ENCODE measurements around a stretch of chr15.

GRCh38 chr15:36914444-36914942 lies 185.9 kb downstream of the MEIS2 start:
- PRO-cap, result no peak

- PRO-cap, result no peak
These were observed 15.7 kb downstream of the MEIS2 start for GRCh38 chr15:37084537-37085067.

- PRO-cap, result unidirectional peak, minus-strand start at chr15:37107410
These were observed 6.6 kb upstream of the MEIS2 start for GRCh38 chr15:37106575-37107763.

- PRO-cap, result no peak
These were observed 123.0 kb upstream of the SPRED1 start for GRCh38 chr15:38129433-38130218.

GRCh38 chr15:38260102-38260840 lies 7.6 kb downstream of the SPRED1 start:
- PRO-cap, result no peak

- PRO-cap, result no peak
These were observed 94.3 kb upstream of the FAM98B start for GRCh38 chr15:38359528-38360056.

- PRO-cap, result no peak
These were observed 16.9 kb downstream of the RASGRP1 start for GRCh38 chr15:38547659-38548170.

- PRO-cap, result unidirectional peak, plus-strand start at chr15:38564241
These were observed 900 bp downstream of the RASGRP1 start for GRCh38 chr15:38563259-38564568.

- PRO-cap, result no peak
These were observed 108.5 kb upstream of the RASGRP1 start for GRCh38 chr15:38672891-38673724.

GRCh38 chr15:39128151-39128789 lies 452.6 kb upstream of the THBS1 start:
- PRO-cap, result no peak

DNA sequence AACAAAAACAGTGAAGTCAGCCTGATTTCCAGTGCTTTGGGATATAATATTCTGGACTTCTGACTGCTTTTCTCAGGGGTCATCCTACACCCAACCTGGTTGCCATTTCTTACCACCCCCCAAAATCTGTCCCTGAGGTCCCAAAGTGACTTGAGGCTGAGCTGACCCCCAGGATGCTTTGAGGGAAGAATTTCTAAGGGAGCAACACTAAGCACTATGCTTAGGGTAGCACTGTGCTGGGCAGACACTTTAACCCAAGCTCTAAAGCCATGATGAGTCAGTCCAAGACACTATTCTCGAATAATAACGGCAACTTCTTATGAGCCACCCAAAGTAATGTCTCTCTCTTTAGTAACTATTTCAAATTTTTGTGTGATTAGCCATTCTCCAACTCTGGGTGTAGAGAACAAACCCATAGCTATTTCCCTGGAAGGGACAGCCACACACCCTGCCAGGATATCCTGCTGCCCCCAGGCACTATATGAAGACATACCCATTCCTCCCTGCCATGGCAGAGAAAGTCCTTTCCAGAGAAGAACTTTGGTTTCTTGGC lies 385.0 kb upstream of the THBS1 start:
- PRO-cap, result no peak

DNA sequence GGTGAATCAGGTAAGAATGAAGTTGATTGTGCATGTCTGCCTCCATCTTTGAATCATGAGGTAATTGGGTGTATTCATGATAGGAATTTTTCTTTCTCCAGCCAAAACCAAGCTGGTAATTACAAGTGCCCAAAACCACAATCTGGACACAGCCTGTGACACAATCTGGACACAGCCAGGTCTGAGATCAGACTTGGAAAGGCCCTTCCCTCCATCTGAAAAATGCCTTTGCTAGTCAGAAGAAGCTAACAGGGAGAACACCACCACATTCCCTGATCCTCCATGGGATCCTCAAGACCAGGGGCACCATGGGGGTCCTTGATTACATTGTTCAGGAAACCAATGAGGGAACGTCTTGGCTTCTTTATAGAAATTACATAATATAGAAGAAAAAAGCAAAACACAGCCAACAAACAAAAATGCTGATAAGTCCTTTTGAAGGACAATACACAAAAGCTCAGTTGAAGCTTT lies 338.4 kb upstream of the THBS1 start:
- PRO-cap, result no peak

GRCh38 chr15:39458561-39458997 lies 122.3 kb upstream of the THBS1 start:
- PRO-cap, result no peak

DNA sequence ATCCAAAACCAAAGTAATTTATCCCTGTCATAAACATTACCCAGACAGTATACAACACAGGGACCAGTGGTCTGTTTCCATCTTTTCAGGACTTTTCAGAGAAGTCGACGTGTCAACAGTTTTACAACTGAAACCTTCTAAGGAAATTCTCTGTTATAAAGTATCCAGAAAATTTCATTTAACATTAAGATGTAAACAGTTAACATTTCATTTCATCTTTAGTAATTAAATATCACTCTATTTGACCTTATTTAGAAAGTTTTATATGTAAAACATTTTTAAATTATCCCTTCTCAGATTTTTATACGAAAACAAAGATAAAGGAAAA lies 11.1 kb downstream of the THBS1 start:
- PRO-cap, result no peak

GRCh38 chr15:39629820-39630454 lies 49.1 kb downstream of the THBS1 start:
- PRO-cap, result no peak

DNA sequence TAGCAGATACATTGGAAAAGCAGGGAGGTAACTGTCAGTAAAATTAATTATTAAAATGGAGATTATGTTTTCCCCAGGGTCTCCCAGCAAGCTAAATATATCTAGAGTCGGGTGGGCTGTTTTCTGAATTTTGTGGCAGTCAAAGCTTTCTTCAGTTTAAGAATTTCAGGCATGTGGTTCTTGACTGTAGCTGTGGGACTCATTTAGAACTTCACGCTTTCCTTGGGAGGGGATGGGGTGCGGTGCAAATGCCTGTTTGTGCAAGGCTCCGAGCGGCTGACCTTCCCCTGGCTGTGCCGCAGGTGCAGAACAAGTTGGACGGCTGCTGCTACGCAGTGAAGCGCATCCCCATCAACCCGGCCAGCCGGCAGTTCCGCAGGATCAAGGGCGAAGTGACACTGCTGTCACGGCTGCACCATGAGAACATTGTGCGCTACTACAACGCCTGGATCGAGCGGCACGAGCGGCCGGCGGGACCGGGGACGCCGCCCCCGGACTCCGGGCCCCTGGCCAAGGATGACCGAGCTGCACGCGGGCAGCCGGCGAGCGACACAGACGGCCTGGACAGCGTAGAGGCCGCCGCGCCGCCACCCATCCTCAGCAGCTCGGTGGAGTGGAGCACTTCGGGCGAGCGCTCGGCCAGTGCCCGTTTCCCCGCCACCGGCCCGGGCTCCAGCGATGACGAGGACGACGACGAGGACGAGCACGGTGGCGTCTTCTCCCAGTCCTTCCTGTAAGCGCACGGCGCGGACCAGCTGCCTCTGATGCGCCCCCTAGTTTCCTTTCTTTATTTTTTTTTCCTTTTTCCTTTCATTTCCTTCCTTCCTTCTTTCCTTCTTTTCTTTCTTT lies 42.4 kb downstream of the EIF2AK4 start:
- PRO-cap, result unidirectional peak, plus-strand start at position 554 of the sequence; unidirectional peak, minus-strand start at position 733 of the sequence

- PRO-cap, result no peak
These were observed 13.1 kb upstream of the SRP14 start for GRCh38 chr15:40052111-40052394.

DNA sequence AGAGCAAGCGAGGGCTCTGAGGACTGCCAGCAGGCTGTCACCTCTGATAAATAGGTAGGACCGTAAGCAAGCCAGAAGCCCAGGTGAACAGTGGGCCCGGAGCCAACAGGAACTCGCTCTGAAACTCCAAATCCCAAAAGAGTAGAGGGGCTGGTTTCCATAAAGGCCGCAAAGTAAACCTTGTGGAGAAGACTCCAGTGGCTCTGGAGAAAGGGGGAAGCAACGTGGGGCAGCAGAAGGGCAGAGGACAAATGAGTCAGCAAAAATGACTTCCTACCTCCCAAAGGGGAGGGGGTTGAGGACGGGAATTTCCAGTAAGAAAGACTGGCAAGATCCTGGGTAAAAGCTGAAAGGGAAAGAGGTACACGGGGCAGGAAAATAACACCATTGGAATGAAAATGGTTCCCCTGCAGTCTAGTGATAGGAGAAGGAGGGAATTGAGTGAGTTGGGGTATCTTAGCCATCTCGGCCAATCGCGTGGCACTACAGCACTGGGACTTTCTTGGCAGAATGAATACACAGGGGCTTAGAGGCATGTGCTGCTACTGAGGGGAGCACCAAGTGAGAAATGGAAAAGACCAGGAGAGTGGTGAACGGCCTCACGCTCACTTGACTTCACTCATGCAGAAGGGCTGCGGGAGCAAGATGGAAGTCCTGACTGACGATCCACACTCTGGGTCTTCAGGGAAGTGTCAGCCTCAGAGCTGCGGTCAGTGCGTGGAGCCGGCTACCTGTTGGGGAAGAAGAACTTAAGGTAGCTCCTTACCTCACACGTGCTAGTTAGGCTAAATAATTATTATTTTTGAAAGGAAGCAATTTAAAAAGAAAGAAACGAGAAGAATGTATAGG lies 33.2 kb downstream of the BMF start:
- PRO-cap, result no peak

DNA sequence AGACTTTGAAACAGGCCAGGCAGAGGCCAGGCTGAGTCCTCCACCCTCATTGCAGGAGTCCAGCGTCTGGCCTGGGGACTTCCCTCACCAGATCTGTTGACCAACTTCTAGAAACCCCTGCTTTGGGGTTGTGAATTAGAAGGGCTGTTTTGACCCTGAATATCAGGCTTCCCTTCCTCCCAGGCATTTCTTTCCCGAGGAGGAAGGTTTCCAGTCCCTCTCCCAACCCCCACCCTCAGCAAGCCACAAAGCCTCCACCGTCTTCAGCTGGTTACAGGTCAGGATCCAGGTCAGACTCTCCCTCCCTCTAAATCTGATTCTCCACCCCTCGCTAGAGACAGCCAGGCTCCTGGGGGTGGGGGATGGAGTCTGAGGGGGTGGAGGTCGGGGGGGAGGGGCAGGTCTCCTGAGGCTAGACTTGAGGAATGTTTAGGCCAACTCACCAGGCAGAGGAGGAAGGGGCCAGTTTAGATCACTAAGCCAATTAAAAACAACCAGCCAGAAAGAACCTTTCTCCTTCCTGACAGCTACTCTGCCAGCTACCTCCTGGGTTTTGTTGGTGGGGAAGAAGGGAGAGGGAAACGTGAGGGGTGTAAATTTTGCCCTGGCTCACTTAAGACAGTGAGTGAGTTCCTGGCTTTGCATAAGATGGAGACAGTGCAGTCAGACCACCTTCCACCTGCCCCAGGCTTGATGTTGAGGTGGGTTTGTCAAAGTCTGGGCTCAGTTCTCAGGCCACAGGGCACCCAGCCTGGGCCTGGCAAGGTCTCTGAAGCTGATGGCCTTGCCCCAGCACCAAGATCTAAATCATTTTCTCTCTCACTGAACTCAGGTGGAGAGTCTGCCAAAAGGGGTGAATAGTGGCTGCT lies 19.6 kb downstream of the BMF start:
- PRO-cap, result no peak

DNA sequence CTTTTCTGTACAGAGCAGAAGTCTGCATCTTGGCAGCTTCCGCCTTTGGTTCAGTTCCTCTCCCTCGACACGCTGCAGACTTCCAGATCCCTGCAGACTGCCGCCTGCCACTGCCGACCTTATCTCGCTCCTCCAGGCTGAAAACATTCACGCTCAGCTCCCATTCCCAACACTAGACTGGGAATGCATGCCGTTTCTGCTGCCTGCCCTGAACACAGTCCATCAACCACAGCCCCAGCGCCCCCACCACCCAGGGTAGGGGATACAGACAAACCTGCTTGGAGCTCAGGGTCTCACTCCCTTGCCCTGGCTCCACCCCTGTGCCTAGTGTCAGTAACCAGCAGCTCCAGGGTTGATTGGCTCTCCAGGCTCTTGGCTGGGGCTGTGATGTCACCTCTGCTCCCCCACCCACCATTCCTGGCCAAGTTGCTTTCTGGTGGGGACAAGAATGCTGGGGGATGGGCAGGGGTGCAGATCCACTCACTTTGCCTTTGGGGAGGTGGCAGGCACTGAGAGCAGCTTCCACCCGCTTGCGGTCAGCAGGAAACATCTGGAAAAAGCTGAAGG lies 6.2 kb downstream of the PLCB2 start:
- PRO-cap, result no peak

Measured in pulmonary artery (tissue), 1 donor.